ENCODE results near the gene DENND1A.

GRCh38 chr9:122265871-122266587, 1.3 kb downstream of the MRRF start:
- PRO-cap, 2 experiments = no peak in any of the 2 experiments
- RAMPAGE, long total RNA, 4 experiments = start-site peak on the plus strand in 1 of 4 experiments, at chr9:122265947-122266319 at its widest, 6 reads per replicate

DNA sequence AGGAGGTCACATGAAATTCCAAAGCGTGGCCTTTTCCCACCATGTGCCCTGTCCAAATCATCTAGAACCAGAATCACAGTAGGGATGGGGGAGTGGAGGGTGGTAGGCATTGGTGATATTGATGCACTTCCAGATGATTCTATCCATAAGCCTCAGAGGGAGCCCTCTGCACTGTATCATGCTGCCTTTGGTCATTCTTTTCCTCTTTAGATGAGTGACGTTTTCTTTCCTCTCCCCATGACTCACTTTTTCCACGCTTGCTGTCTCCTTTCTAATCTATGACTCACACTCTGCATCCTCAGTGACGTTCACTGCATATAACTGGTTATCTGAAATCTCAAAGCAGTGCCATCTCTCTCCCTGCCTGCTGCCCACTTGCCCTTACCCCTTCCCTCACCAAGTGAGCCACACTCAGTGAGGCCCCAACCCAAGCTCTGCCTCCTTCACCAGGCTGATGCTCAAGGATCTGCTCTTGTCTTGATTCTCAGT, 31.5 kb downstream of the PTGS1 start:
- PRO-cap, 2 experiments = no peak in any of the 2 experiments
- RAMPAGE, long total RNA, 4 experiments = no peak in any of the 4 experiments

GRCh38 chr9:122405925-122406786, 35.3 kb downstream of the PTGS1 start:
- PRO-cap, 2 experiments = no peak in any of the 2 experiments
- RAMPAGE, long total RNA, 4 experiments = start-site peak on the plus strand in 1 of 4 experiments, at chr9:122406523-122406583 at its widest, 23 reads per replicate

- PRO-cap, 2 experiments = no peak in any of the 2 experiments
- RAMPAGE, long total RNA, 4 experiments = no peak in any of the 4 experiments
Observed at GRCh38 chr9:122821450-122822095, 6.8 kb downstream of the PDCL start.

GRCh38 chr9:122835313-122835777, 7.0 kb upstream of the PDCL start:
- PRO-cap, 2 experiments = no peak in any of the 2 experiments
- RAMPAGE, long total RNA, 4 experiments = no peak in any of the 4 experiments

DNA sequence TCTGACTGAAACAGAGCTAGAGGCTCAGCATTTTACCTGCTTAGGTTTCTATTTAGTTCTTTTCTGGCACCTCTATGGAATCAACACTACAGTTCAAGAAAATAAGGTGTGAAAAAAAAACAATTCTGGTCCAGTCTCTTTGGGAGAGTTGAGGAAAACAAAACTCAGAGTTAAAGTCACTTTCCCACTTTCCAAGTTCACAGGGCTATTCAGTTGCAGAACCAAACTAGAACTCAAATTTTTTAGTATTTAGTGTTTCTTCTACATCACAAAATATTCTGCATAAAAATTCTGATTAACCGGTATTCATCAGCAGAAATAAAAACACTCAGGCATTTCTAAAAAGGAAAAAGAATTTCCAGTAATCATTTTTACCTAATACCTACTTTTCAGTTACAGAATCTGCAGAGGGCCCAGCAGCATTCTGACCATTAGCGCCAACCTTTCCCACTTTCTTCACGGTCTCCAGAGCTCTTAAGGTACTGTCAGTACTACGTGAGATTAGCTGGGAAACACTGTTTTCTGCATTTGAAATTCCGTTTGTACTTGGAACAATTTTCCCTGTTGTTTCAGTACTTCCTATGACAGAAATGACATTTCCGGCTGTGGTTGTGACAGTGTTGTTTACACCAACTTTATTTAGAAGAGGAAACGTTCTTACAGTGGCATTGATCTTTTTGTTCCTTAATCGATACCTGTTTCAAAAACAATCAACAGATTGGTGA, 36.7 kb upstream of the PDCL start:
- PRO-cap, 2 experiments = no peak in any of the 2 experiments
- RAMPAGE, long total RNA, 4 experiments = no peak in any of the 4 experiments

DNA sequence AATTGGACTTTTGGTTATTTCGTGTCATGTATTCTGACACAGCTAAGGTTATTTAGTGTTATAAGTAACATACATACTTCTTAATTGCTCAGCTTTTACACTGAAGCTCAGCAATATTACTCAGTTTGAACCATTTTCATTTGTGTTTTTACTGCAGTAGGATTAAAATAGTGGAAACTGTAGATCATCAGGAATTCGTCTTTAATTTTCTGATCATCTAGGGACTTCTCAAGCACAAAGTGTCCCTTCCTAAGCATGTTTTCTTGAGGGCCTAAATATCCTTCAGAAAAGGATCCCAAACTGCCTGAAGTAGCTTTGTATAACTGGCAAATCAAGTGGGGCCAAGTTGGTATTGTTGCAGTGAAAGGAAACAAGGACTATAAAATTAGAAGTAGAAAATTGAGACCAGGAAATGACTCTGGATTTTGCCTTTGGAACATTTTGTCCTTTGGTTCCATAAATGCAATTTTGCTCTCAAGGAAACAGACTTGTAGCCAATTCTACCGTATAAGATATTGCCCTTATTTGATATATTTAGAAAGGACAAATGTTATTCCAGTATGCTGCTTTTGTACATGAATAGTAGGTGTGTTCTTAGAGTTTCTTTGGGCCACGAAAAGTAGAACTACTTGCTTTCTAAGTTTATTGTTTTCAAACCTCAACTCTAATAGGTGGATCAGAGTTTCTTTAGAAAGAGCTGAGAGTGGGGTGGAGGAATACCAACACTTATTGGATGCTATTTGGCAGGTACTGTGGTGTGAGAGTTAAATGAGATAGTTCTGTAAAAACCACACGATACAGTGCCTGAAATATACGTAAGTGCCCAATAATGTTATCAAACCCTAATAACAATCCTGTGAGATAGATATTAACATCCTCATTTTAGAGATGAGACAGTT, 34.4 kb downstream of the RABGAP1 start:
- PRO-cap, 2 experiments = peak in 1 of 2 experiments; most common plus-strand start position 608 of the sequence (in 1); most common minus-strand start position 325 of the sequence (in 1)
- RAMPAGE, long total RNA, 4 experiments = no peak in any of the 4 experiments

DNA sequence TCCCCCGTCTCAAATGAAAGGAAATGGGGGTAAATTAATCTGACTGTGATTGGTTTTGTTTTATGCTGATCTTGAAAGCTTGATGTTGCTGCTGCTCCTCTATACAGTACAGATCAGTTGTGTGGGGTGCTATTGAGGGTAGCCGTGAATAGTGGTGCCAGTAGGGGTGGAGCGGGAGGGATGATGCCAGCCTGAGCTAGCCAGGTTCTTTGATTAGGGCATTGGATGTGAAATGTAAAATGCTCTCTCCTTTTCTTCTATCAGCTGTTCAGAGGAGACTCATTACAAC, 384 bp downstream of the GPR21 start:
- PRO-cap, 2 experiments = no peak in any of the 2 experiments
- RAMPAGE, long total RNA, 4 experiments = no peak in any of the 4 experiments

GRCh38 chr9:123043090-123043887, 9.8 kb downstream of the GPR21 start:
- PRO-cap, 2 experiments = no peak in any of the 2 experiments
- RAMPAGE, long total RNA, 4 experiments = start-site peak on the plus strand in 1 of 4 experiments, at chr9:123043076-123043300 at its widest, 8 reads per replicate

DNA sequence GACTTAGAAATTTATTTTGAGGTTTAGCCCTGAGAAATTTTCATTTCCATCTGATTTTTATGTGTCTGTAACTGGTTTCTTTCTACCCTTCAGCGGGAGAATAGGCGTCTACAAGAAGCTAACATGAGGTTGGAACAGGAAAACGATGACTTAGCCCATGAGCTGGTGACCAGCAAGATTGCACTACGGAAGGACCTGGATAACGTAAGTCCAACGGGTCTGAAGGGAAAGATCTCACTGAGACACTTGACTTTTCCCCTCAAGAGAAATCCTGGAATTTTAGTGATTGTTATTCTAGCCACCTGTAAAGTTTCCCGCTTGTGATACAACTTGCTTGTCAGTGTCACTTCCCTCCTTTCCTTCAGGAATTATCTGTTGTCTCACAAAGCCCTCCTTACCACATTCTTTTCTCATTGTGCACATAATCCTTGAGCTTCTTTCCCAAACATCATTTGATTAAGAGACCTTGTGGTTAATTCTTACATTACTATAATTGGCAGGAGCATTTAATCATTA, 56.8 kb downstream of the GPR21 start:
- PRO-cap, 2 experiments = no peak in any of the 2 experiments
- RAMPAGE, long total RNA, 4 experiments = no peak in any of the 4 experiments

GRCh38 chr9:123122565-123123128, 89.2 kb downstream of the GPR21 start:
- PRO-cap, 2 experiments = no peak in any of the 2 experiments
- RAMPAGE, long total RNA, 4 experiments = no peak in any of the 4 experiments

GRCh38 chr9:123335652-123335903, 20.4 kb upstream of the CRB2 start:
- PRO-cap, 2 experiments = no peak in any of the 2 experiments
- RAMPAGE, long total RNA, 4 experiments = no peak in any of the 4 experiments

DNA sequence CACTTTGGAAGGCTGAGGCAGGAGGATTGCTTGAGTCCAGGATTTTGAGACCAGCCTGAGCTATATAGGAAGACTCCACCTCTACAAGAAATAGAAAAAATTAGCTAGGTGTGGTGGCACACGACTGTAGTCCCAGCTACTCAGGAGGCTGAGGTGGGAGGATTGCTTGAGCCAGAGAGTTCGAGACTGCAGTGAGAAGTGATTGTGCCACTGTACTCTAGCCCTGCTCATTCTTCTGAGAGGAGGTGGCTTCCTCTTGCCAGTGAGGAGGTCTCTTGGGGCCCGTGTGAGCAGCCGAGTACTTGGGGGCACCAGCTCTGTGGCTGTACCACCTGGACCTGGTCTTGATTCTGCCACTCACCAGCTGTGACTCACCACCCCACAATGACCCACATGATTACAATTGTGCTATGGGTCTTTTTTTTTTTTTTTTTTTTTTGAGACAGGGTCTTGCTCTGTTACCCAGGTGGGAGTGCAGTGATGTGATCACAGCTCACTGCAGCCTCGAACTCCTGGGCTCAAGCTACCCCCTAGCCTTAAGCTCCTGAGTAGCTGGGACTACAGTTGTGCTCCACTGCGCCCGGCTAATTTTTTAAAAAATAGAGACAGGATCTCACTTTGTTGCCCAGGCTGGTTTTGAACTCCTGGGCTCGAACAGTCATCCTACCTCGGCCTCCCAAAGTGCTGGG, 18.0 kb upstream of the CRB2 start:
- PRO-cap, 2 experiments = no peak in any of the 2 experiments
- RAMPAGE, long total RNA, 4 experiments = no peak in any of the 4 experiments

DNA sequence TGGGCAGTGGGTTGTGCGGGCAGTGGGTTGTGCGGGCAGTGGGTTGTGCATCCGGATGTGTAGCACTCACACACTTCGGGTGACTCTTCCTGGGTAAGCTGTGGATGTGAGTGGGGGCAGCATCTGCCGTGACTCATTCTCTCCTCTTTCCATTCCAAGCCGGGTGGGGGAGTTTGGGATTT, 8.2 kb downstream of the CRB2 start:
- PRO-cap, 2 experiments = no peak in any of the 2 experiments
- RAMPAGE, long total RNA, 4 experiments = no peak in any of the 4 experiments

- PRO-cap, 2 experiments = peak in 2 of 2 experiments; most common plus-strand start chr9:123930284 (in 1); most common minus-strand start chr9:123929987 (in 1)
- RAMPAGE, long total RNA, 4 experiments = start-site peak on the minus strand in 1 of 4 experiments, at chr9:123929946-123930130 at its widest, 12 to 13 reads per replicate
Observed at GRCh38 chr9:123929672-123930538, at the start of gene DENND1A. Gene DENND1A (minus strand): TSS chr9:123930126.

DNA sequence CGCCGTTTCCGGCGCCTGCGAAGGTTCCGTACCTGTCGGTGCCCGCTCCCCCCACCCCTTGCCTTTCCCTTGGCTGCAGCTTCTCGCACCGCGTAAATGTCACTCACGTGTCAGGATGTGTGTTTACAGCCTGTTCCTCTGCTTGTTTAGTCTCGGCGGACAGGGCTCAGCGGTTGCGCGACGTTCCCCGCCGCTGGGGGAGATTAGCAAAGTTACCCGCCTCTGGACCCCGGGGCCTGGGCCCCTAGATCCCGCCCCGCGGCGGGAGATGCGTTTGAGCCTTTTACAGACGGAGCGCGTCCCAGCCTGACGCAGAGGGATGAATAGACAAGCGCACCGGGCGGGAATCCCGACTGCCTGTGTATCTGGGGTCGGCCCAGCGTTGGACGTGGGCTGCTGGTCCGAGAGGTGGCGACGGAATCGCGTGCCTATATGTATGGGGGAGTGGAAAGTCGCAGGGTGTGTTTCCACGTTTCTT, 2.6 kb upstream of the LHX2 start:
- PRO-cap, 2 experiments = no peak in any of the 2 experiments
- RAMPAGE, long total RNA, 4 experiments = no peak in any of the 4 experiments

- PRO-cap, 2 experiments = no peak in any of the 2 experiments
- RAMPAGE, long total RNA, 4 experiments = no peak in any of the 4 experiments
Observed at GRCh38 chr9:124011888-124012155, 254 bp downstream of the LHX2 start.

- PRO-cap, 2 experiments = no peak in any of the 2 experiments
- RAMPAGE, long total RNA, 4 experiments = no peak in any of the 4 experiments
Observed at GRCh38 chr9:124206276-124206816, 51.4 kb upstream of the NEK6 start.

DNA sequence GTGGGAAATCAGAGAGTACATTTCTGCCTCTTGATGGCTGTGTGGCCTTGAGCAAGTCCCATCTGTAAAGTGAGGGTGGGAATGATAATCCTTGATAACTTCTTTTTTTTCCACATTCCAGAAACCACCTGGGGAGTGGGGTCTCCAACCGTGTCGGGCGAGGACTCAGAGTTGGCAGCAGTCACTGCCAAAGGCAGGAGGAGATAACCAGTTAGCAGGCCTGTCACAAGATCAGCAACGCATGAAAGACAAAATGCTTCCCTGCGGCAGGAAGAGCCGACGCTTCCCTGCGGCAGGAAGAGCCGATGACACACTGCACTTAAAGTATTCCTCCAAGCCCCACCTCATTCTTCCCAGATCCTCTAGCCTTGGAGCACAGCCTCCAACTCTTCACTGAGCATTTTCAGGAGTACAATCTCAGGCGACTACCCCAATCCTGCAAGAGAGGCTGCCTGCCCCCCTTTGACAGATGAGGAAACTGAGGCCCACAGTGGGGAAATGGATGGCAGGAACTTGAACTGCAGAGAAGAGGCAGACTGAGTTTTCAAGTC, 5.8 kb upstream of the NEK6 start:
- PRO-cap, 2 experiments = peak in 1 of 2 experiments; most common plus-strand start position 356 of the sequence (in 1)
- RAMPAGE, long total RNA, 4 experiments = no peak in any of the 4 experiments

- PRO-cap, 2 experiments = no peak in any of the 2 experiments
- RAMPAGE, long total RNA, 4 experiments = no peak in any of the 4 experiments
Observed at GRCh38 chr9:124258690-124259069, 931 bp downstream of the NEK6 start.